ENCODE measurements around the gene HIVEP2.

GRCh38 chr6:139533496-139533978 is 159.1 kb upstream of the CITED2 start:
- PRO-cap, 3 experiments, result no peak in any of the 3 experiments
- RAMPAGE, long total RNA, result no peak
- RRBS, 2 experiments, result no CpG with 5 or more reads among the region's 4 CpGs

DNA sequence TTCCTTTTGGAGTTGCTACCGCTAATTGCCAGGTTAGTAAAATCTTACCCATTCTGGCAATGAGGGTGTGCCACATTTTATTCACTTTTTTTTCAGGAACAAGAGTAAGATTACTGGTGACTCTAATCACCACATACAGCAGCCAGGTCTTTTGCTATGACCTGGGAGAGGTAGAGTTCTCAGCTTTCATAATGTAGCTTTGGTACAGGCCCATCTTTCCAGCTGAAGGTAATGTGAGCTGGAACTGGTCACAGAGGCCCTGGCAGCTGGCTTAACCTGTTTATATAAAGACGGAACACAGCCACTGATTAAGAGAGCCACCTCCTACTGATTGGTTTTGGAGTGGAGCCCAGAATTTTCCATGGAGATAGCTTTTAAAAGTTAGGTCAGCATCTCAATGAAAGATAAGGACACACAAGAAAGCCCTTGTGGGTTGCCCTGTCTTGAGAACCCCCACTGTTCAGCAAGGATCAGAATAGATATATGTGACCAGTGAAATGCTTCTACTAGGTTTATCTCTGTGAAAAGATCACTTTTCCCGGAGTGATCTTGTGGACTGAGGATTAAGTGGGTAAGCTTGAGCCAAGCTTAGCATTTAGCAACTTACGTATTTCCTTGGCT is 213.6 kb upstream of the CITED2 start:
- PRO-cap, 3 experiments, result no peak in any of the 3 experiments
- RAMPAGE, long total RNA, result no peak
- RRBS, 2 experiments, result no CpG with 5 or more reads among the region's 4 CpGs

- PRO-cap, 3 experiments, result no peak in any of the 3 experiments
- RAMPAGE, long total RNA, result no peak
- RRBS, 2 experiments, result no CpG with 5 or more reads among the region's 5 CpGs
Observed at GRCh38 chr6:139762531-139763053, 388.1 kb upstream of the CITED2 start.

DNA sequence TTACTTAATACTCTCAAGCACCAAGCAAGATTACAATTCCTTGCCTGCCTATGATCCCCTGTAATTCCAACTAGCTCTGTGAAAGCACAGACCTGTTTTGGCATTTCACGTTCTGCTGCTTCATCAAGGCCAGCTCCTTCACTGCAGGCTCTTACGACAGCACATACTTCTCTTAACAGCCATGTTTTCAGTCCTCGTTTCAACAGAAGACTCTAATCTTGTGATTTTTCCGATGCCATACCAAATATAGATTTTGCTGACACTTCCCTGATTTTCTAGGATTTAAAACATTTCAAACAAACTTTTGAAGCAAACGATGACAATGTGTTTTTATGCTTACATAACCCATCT is 616.4 kb upstream of the CITED2 start:
- PRO-cap, 3 experiments, result no peak in any of the 3 experiments
- RAMPAGE, long total RNA, result no peak
- RRBS, 2 experiments, result no CpG with 5 or more reads among the region's 5 CpGs

DNA sequence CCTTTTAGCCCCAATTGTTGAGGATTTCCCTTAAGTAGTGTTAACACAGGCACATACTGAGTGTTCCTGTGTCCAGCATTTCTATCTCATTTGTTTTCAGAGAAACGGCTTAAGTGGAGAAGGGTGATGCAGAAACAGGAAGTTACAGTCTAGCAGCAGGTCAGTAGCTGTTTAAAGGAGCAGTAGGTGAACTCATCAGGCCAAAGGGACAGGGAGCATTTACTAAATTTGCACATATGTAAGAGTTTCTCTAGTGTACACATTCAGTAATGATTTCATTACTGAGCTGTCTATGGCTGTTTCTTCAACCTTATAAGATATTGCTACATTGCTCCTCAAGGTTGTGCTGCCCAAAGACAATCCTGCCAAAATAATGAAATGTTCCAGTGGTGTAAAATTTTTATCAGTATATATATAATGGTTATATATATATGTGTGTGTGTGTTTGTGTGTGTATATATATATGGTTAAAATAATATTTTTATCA is 644.1 kb upstream of the GJE1 start:
- PRO-cap, 3 experiments, result no peak in any of the 3 experiments
- RAMPAGE, long total RNA, result no peak
- RRBS, 2 experiments, result no CpG with 5 or more reads among the region's 1 CpG

- PRO-cap, 3 experiments, result no peak in any of the 3 experiments
- RAMPAGE, long total RNA, result no peak
- RRBS, 2 experiments, result no CpG with 5 or more reads among the region's 1 CpG
Observed at GRCh38 chr6:141552437-141553056, 580.2 kb upstream of the GJE1 start.

DNA sequence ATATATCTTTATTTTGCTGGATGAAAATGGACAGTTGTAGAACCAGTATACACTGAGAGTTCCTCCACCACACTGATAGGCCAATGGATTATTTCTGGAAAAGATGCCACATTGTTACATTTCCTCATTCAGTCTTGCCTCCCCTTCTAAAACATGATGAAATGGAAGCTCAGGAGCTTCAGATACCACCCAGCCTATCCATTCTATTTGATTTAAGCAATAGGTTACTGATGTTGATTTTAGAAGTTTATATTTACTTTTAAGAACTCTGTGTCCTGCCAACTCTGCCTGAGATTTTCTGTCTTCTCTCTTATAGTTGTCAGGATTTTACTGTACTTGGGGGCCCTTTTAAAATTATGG is 16.3 kb upstream of the ADGRG6 start:
- PRO-cap, 3 experiments, result no peak in any of the 3 experiments
- RAMPAGE, long total RNA, result no peak

DNA sequence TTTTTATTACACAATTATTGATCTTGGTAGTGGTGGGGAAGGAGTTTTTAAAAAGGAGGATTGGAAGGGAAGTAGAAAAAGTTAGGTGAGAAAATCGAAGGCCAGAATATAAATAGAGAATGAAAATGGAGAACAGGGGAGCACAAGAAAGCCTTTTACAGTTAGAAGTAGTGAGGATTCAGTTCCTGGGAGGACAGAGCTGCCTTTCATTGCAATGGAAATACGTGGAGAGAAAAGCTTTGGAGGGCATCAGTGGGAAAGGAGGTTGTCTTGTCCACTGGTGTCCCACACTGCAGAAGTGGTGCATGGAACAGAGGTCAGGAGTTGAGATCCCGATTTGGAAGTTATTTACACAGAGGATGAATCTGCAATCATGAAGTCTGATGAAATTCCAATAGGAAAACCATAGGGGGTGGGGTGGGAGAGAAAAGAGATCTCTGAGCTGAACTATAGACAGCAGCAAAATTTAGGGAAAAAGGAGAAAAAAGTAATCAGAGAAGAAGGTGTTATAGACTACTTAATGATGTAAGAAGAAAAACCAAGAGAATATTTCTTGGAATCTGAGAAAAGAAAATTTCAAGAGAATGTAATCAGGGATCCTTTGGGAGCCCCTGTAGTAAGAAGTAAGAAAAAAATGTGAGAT is 33.6 kb downstream of the ADGRG6 start:
- PRO-cap, 3 experiments, result no peak in any of the 3 experiments
- RAMPAGE, long total RNA, result no peak
- RRBS, 2 experiments, result no CpG with 5 or more reads among the region's 3 CpGs

GRCh38 chr6:142395583-142396484 is 94.0 kb downstream of the ADGRG6 start:
- PRO-cap, 3 experiments, result no peak in any of the 3 experiments
- RAMPAGE, long total RNA, result no peak
- RRBS, 2 experiments, result no CpG with 5 or more reads among the region's 2 CpGs

DNA sequence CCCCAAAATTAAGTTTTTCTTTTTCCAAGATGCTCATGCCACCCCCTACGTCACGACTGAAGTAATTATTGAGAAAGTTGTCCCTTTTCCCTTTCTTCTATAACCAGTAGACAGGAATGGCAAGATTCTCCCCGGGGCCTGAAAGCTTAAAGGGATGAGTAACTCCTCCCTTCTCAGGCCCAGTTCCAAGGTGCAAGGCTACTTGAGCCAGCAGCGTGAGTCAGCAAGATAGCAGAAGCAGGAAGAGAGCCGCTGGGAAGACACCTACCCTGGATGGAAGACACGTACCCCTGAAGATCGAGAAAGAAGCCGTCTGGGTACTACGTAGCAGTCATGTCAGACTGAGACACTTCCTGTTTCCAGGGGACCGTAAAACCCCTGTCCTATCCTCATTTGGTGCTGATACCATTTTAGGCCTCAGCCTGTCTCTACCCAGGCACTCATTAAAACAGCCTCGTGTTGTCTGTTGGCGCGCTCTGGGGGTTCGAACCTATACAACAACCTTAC is 241.0 kb downstream of the ADGRG6 start:
- PRO-cap, 3 experiments, result no peak in any of the 3 experiments
- RAMPAGE, long total RNA, result no peak
- RRBS, 2 experiments, result no CpG with 5 or more reads among the region's 14 CpGs

GRCh38 chr6:142774371-142775280 is 170.3 kb downstream of the HIVEP2 start:
- PRO-cap, 3 experiments, result no peak in any of the 3 experiments
- RAMPAGE, long total RNA, result no peak
- RRBS, 2 experiments, result no CpG with 5 or more reads among the region's 10 CpGs

- PRO-cap, 3 experiments, result peak in 3 of 3 experiments; most common plus-strand start chr6:142945279 (in 2); most common minus-strand start chr6:142945173 (in 2)
- RAMPAGE, long total RNA, result no peak
- RRBS, 2 experiments, result 1 to 3% methylated on average over 20 of the region's 50 CpGs
Observed at GRCh38 chr6:142944991-142945323, at the start of gene HIVEP2. Gene HIVEP2 (minus strand): TSS chr6:142945176.

DNA sequence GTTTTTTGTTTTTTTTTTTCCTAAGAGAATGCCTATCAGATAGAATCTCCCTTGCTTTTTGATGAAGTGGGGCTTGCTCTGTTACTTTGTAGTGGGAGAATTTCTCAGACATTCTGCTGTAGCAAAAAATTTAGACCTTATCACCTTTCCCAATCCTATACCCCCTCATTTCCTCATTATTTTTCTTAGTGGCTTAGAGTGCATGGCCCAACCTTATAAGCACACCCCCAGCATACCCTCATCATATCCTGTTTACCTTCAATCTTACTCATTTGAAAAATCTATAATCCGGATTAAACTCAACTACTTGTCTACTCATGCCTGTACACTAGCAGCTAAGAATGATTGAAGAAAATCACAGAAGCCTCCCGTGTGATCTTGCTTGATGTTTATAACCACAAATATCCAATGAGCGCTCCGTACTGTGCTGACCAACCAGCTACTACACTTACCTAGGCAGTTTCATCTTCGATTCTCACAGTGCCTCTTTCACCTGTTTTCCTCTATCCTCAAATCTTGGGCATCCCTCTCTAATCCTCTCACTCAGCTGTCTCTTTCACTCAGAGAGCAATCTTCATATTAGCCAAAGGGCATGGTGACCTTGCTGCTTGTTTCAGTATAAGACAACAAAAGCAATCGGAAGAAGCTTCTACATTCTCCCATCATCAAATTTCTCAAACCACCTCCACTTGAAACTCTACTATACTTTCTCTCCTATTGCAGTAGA is 36.6 kb downstream of the AIG1 start:
- PRO-cap, 3 experiments, result no peak in any of the 3 experiments
- RAMPAGE, long total RNA, result no peak
- RRBS, 2 experiments, result no CpG with 5 or more reads among the region's 6 CpGs

- PRO-cap, 3 experiments, result no peak in any of the 3 experiments
- RAMPAGE, long total RNA, result no peak
- RRBS, 2 experiments, result no CpG with 5 or more reads among the region's 3 CpGs
Observed at GRCh38 chr6:143097924-143098564, 37.4 kb downstream of the AIG1 start.

DNA sequence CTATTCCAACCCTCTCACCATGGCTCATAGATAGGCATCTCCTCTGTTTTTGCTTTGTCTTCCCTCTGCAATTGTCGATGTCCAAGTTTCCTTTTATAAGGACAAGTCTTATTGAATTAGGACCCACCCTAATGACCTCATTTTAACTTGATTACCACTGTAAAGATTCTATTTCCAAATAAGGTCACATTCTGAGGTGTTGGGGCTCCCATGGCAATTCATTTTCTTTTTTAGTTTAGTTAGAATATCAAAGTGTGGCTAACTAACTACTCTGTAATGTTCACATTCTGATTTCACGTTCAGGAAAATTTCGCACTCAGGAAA is 5.9 kb downstream of the PEX3 start:
- PRO-cap, 3 experiments, result no peak in any of the 3 experiments
- RAMPAGE, long total RNA, result no peak
- RRBS, 2 experiments, result no CpG with 5 or more reads among the region's 3 CpGs

DNA sequence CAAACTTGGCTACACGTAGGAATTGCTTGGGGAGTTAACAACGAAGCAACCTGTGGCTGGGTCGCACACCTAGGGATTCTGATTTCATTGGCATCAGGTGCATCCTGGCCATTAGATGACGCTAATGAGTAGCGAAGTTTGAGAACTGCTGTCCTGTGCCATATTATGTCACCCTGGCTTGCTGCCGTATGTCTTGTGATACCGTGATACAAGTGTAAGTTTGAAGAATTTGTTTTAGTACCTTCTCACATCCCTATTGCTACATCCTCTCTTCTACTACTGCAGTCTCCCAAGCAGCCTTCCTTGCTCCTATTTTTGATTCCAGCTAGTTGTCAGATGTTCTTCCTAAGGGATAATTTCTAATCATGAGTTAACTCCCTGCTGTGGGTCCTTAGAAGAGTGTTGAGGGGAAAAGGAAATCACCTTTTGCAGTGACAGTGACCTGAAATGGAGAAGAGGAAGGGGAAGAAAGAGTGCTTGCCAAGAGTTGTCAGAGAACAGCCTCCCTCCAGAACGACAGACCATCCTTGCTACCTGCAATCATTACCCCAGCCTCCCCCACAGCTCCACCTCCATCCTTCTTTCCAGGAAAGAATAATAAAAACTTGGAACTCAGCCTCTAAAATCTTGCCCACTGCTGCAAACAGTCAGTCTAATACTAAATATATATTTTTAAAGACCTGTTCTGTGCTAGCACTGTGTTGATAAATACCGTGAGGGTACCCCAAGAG is 28.5 kb upstream of the FUCA2 start:
- PRO-cap, 3 experiments, result no peak in any of the 3 experiments
- RAMPAGE, long total RNA, result no peak
- RRBS, 2 experiments, result no CpG with 5 or more reads among the region's 9 CpGs

GRCh38 chr6:143568896-143569585 is 57.5 kb upstream of the FUCA2 start:
- PRO-cap, 3 experiments, result peak in 1 of 3 experiments; most common minus-strand start chr6:143568982 (in 1)
- RAMPAGE, long total RNA, result no peak
- RRBS, 2 experiments, result no CpG with 5 or more reads among the region's 6 CpGs

DNA sequence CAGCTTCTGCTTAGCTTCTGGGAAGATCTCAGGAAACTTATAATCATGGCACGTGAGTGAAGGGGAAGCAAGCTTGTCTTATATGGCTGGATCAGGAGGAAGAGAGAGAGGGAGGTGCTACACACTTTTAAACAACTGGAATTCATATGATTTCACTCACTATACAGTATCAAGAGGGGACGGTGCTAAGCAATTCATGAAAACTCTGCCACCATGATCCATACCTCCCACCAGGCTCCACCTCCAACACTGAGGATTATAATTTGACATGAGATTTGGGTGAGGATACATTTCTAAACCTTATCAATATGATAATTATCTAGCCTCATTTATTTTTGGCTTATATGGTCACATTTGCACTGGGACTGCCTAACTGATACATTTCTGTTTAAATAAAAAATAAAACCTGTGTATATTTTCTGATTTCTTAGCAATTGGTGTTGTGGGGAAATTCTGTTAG is 30.1 kb downstream of the PHACTR2 start:
- PRO-cap, 3 experiments, result no peak in any of the 3 experiments
- RAMPAGE, long total RNA, result no peak
- RRBS, 2 experiments, result no CpG with 5 or more reads among the region's 2 CpGs

- PRO-cap, 3 experiments, result no peak in any of the 3 experiments
- RAMPAGE, long total RNA, result no peak
- RRBS, 2 experiments, result no CpG with 5 or more reads among the region's 15 CpGs
Observed at GRCh38 chr6:143947726-143948659, 60.1 kb downstream of the PLAGL1 start.

DNA sequence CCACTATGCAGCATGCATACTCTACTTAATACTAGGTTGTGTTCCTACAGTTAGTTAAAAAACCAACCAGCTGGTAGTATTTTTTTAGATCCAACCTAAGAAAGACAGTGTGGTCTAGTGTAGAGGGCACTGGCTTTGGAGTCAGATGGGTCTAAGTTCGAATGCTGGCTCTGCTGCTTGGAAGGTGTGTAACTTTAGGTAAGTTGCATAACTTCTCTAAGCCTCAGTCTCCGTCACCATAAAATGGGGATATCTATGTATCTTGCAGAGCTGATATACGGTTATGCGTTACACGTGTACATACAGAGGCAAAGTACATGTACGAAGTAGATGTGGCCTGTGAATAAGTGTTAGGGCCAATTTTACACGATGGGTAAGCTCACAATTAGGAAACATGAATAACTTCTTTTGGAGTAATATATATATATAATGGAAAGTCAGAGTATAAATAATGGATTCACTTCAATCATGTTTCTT is 41.1 kb downstream of the PLAGL1 start:
- PRO-cap, 3 experiments, result no peak in any of the 3 experiments
- RAMPAGE, long total RNA, result no peak
- RRBS, 2 experiments, result no CpG with 5 or more reads among the region's 7 CpGs